Cardiac fibroblast (primary cell): ENCODE data around the gene SNRPB2.

GRCh38 chr20:16729521-16730113 is at the start of gene SNRPB2:
TSS of gene SNRPB2 (plus strand) at chr20:16730026.
- RRBS, result 1% methylated on average over 14 of the region's 31 CpGs

- RRBS, result no CpG with 5 or more reads among the region's 3 CpGs
Observed at GRCh38 chr20:17046342-17046822, 180.5 kb upstream of the PCSK2 start.

DNA sequence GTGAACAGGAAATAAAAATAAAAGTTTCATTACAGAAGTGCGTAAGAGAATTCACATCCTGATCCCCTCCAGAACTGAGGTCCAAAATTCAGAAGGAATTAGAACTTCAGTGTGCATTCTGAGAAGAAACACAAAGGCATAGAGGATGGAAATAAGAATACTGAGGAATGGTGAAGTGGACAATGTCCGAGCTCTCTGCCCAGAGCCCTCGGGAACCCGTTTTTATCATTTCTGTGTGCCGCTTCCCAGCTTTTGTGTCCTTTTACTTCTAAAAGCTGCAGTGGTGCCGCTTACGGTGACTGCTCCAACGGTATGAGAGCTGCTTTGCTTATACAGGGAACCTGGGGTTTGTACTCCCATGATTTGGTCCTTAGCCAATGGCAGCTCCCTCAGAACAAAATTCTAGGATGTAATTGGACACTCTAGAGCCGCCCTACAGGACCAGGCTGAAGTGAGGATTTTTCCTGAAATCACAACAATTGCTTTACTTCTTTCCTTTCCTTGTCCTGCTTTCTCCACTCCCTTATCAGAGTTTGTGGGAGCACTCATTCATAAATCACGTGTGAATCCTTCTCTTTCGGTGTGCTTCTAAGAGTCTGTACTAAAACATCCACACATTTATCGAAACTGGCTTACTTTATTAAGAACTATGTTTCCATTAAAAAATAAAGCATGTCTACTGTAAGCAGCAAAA is 24.2 kb upstream of the PCSK2 start:
- RRBS, result no CpG with 5 or more reads among the region's 12 CpGs

- RRBS, result no CpG with 5 or more reads among the region's 41 CpGs
Observed at GRCh38 chr20:17504583-17505803, 26.2 kb downstream of the BFSP1 start.

DNA sequence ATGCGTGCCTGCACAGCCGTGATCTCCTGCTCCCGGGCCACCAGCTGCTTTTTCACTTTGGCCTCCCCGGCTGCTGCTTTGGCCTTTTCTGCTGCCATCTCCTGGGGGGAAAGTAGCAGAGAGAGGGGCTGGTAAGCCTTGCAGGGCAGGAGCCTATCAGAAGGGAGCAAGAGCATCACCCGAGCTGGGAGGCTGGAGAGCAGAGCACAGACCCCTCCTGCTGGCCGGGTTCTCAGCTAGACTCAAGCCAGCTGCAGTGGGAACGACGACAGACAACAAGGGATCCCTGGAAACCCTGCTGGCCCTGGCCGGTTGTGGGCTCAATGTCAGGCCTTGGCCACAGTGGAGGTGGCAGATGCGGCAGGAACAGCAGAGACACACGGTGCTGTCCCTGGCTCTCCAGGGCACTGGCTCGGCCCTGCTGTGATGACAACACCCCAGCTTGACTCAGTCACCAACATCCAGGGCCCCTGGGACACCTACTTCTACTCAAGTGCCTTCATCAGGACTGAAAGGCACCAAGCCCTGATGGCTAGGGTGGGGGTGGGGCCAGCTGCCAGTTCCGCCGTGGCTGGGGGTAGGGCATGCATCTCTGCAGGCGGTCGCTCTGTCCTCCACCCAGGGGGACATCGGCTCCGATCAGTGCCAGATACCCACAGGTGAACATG is 45.3 kb downstream of the RRBP1 start:
- RRBS, result 44% methylated on average over 5 of the region's 18 CpGs

DNA sequence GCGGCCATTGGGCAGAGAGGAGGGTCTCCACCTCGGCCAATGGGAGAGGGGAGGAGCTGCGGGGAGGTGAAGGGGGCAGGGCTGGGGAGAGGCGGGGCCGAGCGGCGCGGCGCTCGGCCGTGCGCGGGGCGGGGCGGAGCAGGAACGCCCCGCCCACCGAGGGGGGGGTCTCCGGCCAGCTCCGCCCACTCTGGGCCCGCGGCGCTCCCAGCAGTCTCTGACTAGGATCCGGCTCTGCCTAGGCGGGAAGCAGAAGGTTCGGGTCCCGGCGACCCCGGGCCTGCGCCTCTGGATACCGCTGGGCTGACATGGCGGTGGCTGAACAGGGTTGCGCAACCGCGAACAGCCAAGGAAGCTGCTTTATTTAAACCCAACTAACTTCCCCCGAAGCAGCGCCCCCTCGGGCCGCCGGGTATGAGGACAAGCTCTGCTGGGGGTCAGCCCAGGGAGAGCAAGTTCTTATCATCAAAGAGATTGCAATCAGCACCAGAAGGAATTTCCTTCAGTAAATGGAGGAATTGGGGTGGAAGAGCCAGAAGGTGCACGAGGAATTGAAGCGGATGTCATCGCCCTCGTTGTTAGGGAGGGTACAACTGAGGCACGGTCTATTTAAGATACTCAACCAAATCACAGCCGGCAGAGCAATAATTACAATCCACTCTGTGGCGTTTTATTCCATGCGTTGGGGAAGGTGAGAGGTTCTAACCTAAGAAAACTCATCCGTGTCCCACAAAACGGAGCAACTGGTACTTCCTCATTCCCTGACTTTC is 544 bp upstream of the RRBP1 start:
- RRBS, result under 1% methylated on average over 8 of the region's 50 CpGs

DNA sequence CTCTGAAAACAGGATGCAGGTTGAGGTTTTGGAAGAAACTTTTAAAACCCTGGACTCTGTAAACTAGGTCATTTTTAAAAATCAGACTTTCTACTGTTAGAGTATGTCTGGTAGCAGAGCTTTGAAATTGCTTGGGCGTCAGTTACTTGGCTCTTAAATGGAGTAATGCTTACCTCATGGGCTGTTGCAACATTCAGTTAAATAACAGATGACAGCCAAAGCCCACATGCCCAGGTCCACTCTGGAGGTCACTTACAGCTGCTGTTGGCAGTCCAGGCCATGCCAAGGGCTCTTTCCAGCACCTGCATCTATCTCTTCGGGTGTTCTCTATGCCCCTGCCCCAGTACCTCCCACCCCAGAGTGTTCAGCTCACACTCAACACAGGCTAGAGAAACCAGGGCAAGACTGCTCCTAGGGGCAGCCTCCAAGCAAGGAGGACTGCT is 96.4 kb downstream of the BANF2 start:
- RRBS, result no CpG with 5 or more reads among the region's 2 CpGs

- RRBS, result no CpG with 5 or more reads among the region's 4 CpGs
Observed at GRCh38 chr20:17824718-17825222, 125.0 kb downstream of the BANF2 start.

DNA sequence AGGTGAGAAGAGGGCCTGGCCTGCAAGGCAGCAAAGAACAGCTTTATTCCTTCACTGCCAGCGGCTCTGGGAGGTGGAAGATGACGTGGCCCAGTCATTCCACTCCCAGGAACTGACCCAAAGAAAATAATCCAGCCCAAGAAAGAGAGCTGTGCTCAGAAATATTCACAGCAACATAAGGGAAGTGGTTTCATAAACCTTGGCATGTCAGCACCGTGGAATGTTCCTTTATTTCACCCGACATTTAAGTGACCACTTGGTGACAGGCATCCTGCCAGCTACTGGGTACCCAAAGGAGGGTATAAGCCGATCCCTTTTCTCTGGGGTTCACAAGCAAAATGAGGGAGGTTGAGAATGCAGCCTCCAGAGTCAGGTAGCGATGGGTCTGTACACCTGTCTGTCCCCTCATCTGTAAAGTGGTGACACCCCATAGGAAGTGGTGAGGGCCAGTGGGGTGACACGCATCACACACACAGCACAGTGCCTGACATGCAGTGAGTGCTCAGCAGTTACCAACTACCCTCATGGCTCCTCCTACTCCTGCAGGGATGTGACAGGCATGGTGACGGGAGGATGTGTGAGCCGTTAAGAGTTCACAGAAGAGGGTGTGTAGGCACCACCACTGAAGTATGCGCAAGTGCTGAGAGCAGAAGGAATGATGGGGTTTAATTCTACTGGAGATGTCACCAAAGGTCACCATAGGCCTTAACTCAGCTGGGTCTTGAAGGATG is 124.9 kb downstream of the SNX5 start:
- RRBS, result no CpG with 5 or more reads among the region's 10 CpGs

DNA sequence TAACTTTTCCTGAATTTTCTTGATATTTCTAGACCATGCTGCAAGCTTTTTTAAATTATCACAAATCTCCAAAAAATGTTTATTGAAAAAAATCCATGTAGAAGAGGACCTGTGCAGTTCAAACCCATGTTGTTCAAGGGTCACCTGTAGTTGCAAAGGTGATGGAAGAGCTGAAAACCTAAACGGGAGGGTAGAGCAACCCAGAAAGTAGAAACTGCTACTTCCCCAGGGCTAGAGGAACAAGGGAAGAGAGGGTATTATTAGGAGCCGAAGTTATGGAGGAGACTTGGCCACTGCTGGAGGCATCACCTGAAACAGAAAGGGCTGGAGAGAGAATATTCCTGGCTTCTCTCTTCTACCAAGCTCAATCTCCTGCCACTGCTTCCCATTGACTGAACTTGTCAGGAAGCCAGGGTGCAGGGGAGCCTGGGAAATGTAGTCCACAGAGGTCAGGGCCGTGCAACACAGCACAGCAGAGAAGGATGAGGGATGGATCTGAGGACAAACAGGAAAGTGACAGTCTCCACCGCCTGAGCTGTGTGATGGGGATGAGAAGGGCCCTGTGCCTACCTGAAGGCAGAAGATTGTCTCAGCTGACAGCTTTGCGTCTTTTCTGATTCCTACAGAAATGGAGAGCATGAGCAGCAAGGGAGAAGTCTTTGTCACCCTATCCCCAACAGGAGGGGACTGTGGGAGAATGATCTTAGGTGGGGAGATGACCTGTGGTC is 114.4 kb downstream of the SNX5 start:
- RRBS, result no CpG with 5 or more reads among the region's 5 CpGs

DNA sequence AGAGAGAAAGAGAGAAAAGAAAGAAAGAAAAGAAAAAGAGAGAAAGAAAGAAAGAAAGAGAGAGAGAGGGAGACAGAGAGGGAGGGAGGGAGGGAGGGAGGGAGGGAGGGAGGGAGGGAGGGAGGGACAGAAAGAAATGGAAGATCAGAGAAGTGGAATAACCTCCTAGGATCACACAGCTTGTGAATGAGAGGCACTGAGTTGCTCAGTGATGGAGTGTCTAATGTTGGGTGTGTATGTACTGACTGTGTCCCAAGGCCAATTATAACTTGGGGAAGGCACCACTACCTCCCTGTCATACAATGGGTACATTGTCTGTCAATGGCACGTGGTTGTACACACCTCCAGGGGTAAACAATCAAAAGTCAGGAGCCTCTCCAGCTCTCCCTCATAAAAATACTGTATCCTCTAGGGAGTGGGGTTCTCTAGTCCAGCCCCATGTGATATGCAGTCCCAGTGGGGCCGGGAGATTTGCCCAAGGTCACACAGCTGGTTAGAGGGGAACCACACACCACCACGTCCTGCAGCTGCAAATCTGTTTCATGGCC is 112.6 kb downstream of the SNX5 start:
- RRBS, result no CpG with 5 or more reads among the region's 3 CpGs

GRCh38 chr20:17870008-17870701 is 98.4 kb downstream of the SNX5 start:
- RRBS, result no CpG with 5 or more reads among the region's 21 CpGs

- RRBS, result no CpG with 5 or more reads among the region's 6 CpGs
Observed at GRCh38 chr20:17940217-17940848, 28.3 kb downstream of the SNX5 start.

GRCh38 chr20:18166076-18166633 is 28.5 kb downstream of the KAT14 start:
- RRBS, result no CpG with 5 or more reads among the region's 9 CpGs

GRCh38 chr20:18287451-18288009 is 797 bp upstream of the ZNF133 start:
- RRBS, result no CpG with 5 or more reads among the region's 19 CpGs

DNA sequence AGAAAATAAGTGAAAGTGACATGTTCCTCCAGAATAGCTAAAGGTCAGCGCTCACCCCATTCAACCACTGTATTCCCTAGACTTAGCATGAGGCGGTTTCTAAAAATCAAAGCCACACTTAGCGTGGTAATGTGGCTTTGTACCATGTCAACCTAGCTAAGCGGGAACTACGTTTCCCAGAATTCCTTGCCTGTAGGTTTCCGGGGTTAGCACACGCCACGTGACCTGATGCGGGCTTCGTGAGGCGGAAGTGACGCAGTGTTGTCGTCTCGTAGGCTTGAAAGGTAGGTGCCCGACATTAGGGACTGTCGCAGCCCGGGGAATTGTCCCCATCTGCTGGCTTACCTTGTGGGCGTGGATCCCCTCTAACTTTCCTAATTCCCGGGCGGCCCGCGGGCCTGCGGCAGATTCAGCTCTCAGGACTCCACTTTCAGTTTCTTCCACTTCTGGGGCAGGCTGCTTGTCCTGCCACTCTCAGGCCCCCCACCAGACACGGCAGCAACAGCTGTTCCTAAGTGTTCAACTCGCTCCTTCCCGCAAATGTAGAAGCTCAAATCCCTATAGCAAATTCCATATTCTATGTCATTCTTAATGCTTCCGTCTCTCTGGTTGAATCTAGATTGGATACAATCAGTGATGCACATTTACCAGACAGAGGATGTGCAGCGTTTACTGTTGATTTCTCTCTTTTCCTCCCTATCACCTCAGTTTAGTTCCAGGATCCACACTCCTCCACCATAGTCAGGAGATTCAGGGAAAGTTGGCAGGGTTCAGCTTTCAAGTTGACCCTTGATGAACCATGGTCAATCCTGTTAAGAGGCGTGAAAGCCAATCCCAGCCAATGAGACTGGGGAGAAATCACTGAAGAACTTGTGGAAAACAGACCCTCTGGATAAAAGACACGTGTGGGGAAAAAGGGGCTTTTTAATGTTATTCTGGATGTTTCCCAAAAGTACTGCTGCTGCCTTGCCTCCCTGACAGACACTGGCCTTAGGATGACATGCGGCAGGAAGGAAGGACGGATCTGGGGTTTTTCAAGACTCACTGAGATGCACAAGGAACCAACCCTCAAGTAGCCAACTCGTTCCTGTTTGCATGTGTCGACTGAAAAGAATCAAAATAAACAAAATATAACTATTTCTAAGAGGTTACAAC is 19.4 kb upstream of the SCP2D1 start:
- RRBS, result under 1% methylated on average over 3 of the region's 34 CpGs

- RRBS, result no CpG with 5 or more reads among the region's 15 CpGs
Observed at GRCh38 chr20:19049166-19049864, 163.1 kb upstream of the SLC24A3 start.

DNA sequence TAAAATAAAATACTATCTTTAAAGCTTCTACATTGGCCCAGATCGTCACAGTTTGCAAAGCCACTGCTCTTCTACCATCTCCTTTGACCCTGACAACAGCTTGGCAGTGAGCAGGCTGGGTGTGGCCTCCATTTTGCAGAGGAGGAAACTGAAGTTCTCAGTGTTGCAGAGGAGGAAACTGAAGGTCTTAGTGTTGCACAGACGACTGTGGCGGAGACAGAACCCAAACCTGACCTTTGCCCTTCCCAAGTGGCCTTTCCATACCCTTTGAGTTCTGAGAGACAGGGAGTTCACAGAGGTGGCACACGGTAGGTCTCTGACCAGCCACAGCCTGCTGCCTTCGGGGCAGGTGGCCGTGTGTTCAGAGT is 113.6 kb upstream of the SLC24A3 start:
- RRBS, result no CpG with 5 or more reads among the region's 6 CpGs

DNA sequence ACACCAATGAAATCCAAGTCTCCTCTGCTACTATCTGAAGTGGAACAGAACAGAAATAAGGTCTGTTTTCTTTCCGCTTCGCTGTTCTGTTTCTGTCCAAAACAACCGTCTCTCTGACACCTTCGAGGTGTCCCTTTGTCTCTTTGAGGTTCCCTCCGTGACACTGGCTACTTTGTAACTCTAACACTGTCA is 1.0 kb upstream of the RIN2 start:
- RRBS, result no CpG with 5 or more reads among the region's 5 CpGs

DNA sequence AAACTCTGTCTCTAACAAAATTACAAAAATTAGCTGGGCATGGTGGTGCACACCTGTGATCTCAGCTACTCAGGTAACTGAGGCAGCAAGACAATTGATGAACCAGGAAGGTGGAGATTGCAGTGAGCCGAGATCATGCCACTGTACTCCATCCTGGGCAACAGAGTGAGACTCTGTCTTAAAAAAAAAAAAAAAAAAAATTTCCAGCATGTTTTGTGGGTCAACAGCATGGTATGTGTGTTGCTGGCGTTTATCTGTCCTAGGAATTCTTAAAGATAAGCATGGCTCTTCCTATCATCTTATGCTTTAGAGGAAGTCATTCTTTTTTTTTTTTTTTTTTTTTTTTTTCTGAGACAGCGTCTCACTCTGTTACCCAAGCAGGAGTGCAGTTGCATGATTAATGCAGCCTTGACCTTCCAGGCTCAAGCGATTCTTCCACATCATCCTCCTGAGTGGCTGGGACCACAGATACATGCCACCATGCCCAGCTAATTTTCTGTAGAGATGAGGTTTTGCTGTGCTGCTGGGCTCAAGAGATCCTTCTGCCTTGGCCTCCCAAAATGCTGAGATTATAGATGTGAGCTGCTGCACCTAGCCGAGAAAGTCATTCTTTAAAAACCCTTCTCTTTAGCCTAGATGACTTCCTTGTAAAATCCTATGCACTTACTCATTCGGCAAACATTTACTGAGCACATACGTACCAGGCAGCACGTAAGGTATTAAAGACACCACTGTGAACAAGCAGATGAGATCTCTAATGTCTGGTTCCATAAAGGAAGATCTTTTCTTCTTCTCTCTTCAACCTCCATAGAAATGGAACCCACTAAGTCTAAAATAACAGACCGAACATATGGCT is 122.2 kb downstream of the RIN2 start:
- RRBS, result no CpG with 5 or more reads among the region's 9 CpGs